Testis (tissue), 5 donors: Measurements from ENCODE around the gene MARVELD1.

DNA sequence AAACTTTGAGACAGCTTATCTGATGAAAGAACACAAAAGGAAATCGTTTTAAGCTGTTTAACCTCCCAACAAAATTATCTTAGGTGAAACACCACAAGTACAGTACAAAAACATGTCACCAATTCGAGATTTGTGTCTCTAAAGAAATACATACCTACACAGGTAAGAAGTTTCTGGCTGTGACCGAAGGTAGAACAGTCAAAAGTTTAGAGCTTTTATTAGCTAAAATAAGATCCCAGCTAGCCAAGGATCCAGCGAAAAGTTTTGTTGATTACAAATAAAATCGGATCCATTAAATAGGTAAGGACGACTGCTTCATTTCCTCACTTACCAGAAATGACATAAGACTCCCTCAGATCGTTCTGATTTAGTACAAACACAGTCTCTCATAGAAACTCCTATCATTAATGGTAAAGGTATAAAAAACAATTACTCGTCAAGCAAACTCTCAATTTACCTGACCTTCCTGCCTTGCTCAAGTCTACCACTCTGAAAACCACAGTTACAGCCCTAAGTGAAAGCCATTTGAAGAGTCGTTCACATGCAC lies 1.4 kb downstream of the TM9SF3 start:
- PRO-cap, 3 experiments = no peak in any of the 3 experiments
- RAMPAGE, long total RNA, 2 experiments = no peak in any of the 2 experiments
- RRBS = no CpG with 5 or more reads among the region's 9 CpGs

DNA sequence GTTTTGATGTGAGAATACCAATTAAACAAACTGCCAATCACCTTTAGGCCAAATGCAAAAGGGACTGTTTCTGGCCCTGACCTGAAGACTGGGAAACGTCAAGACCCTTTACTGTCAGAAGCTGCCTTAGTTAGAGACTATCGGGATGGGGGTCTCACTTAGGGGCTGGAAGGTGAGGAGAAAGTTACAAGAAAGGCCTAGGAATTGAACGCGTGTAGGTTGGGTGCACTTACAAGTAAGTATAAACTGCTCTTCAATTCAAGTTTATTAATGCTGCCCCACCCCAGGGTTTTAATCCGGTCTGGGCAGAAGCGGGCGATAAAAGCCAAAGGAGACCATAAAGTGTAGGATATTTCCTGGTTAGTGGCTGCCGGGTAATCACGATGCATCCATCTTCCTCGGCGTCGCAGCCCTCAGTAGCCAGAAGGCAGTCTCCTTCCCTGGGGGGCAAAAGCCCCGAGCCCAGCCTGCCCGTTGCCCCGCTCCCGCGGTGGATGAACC lies 840 bp downstream of the TM9SF3 start:
- PRO-cap, 3 experiments = no peak in any of the 3 experiments
- RAMPAGE, long total RNA, 2 experiments = no peak in any of the 2 experiments
- RRBS = 2% methylated on average over 4 of the region's 17 CpGs

GRCh38 chr10:96588707-96589144 lies 1.9 kb upstream of the TM9SF3 start:
- PRO-cap, 3 experiments = no peak in any of the 3 experiments
- RAMPAGE, long total RNA, 2 experiments = no peak in any of the 2 experiments
- RRBS = no CpG with 5 or more reads among the region's 2 CpGs

DNA sequence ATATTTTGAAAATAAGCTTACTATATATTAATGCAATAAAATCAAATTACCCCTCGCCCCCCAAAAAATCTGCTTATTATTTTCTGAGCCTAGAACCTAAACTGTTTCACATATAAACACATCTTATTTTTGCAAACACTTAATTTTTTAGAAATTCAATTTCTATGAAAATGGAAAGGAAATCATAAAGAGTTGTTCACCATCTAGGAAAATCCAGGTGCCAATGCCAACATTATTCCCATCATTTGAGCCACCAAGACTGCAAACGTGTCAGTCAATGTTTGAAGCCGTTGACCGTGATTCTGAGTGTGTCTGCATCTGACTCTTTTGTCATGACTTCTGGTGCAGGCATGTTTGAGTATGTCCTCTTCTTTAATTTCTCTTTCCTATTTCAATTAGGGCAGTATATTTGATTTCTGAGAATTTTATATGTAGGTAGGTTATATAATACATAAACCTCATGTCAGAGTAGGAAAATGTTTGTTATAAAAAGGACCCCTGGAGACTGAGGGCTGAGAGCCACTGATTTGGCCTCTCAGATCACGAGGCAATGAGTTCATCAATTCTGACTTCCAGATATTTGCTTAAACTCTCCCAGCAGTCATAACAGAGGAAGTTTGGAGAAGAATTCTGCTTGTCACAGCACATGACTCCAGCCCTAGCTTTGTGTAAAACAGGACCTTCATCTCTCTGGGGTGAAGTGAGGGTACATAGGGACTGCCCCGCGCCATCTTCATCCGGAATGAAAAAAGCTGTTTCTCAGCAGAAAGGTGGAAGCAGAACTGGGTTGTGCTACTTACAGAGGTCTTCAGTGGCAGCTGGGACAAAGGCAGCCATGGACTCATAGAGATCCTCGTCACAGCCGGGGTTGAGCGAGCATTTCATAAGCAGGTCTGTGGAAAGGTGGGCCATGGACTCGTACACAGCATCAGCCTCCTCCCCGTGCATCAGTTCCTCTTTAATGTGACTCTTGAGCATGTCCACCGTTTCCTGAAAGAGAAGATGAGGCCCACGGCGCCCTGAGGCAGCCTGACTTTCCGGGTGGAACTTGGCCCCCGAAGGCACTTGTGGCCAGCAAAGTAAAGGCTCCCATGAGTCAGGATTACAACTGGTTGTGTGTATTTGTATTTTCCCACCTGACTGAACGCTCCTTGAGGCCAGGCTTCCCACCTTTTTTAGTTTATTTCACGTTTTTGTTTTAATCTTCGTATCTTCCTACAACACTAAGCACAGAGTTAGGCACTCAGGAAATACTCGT lies 58.3 kb upstream of the TM9SF3 start:
- PRO-cap, 3 experiments = peak in 2 of 3 experiments; most common plus-strand start position 609 of the sequence (in 1)
- RAMPAGE, long total RNA, 2 experiments = no peak in any of the 2 experiments
- RRBS = 83% methylated on average over 2 of the region's 22 CpGs

GRCh38 chr10:96696358-96696791 lies 23.9 kb downstream of the PIK3AP1 start:
- PRO-cap, 3 experiments = no peak in any of the 3 experiments
- RAMPAGE, long total RNA, 2 experiments = no peak in any of the 2 experiments
- RRBS = no CpG with 5 or more reads among the region's 1 CpG

- PRO-cap, 3 experiments = no peak in any of the 3 experiments
- RAMPAGE, long total RNA, 2 experiments = no peak in any of the 2 experiments
- RRBS = no CpG with 5 or more reads among the region's 9 CpGs
Observed at GRCh38 chr10:96833698-96834098, 1.6 kb downstream of the LCOR start.

DNA sequence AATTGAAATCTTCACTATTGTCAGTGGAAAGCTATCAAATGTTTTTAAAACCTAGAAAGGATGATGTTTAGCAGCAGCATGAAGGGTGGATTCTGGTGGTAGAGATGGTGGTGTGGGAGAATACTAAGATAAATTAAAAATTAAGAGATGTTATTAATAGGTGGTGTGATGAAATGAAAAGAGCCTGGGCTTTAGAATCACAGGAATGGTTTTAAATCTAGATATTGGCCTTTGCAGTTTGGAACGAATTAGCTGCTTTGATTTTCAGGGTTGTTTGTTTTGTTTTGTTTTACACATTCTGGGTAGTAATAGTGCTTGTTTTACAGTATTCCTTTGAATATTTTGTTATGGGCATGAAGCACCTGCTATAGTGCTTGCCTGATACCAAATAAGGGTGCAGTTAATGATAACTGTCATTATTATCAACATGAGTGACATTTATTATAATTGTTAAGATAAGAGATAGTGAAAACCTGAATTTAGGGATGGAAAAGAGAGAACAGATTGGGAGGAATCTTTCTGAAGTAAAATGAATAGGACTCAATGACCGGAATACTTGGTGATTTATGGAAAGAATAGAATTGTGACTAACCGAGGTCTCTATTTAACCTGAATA lies 66.5 kb downstream of the LCOR start:
- PRO-cap, 3 experiments = no peak in any of the 3 experiments
- RAMPAGE, long total RNA, 2 experiments = no peak in any of the 2 experiments
- RRBS = no CpG with 5 or more reads among the region's 3 CpGs

- PRO-cap, 3 experiments = no peak in any of the 3 experiments
- RAMPAGE, long total RNA, 2 experiments = no peak in any of the 2 experiments
- RRBS = no CpG with 5 or more reads among the region's 15 CpGs
Observed at GRCh38 chr10:96983796-96984711, 152.0 kb downstream of the LCOR start.

DNA sequence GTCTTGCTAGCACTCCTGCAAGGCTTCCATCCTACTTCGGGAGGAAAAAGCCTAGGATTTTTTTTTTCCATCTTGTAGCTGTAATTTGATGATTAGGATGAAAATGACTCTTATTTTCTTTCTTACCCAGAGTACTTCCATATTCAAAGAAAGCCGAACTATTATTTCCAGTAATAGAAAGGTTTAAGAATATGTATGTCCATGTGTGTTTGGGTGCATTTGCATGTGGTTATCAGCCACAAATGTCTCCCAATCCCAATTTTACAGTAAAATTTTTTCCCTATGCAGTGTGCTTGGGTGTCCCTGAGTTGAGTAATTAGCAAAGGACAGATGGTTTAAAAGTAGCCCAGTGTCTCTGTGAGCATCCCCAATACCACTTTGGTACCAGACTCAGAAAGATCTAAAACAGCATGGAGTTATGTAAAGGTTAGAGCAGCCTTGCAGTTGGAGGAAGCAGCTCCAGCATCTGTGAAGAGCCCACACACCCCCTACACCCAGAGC lies 153.9 kb downstream of the LCOR start:
- PRO-cap, 3 experiments = no peak in any of the 3 experiments
- RAMPAGE, long total RNA, 2 experiments = no peak in any of the 2 experiments
- RRBS = no CpG with 5 or more reads among the region's 2 CpGs

GRCh38 chr10:97000550-97001011 lies 168.5 kb downstream of the LCOR start:
- PRO-cap, 3 experiments = no peak in any of the 3 experiments
- RAMPAGE, long total RNA, 2 experiments = no peak in any of the 2 experiments
- RRBS = no CpG with 5 or more reads among the region's 13 CpGs

- PRO-cap, 3 experiments = peak in 1 of 3 experiments; most common minus-strand start chr10:97321985 (in 1)
- RAMPAGE, long total RNA, 2 experiments = no peak in any of the 2 experiments
- RRBS = no CpG with 5 or more reads among the region's 4 CpGs
Observed at GRCh38 chr10:97321798-97322463, 2.9 kb downstream of the FRAT1 start.

GRCh38 chr10:97422905-97423627 lies 2.9 kb upstream of the PGAM1 start:
- PRO-cap, 3 experiments = peak in 3 of 3 experiments; most common plus-strand start chr10:97423278 (in 2)
- RAMPAGE, long total RNA, 2 experiments = no peak in any of the 2 experiments
- RRBS = no CpG with 5 or more reads among the region's 8 CpGs

- PRO-cap, 3 experiments = no peak in any of the 3 experiments
- RAMPAGE, long total RNA, 2 experiments = no peak in any of the 2 experiments
- RRBS = no CpG with 5 or more reads among the region's 2 CpGs
Observed at GRCh38 chr10:97427311-97427477, 1.2 kb downstream of the PGAM1 start.

DNA sequence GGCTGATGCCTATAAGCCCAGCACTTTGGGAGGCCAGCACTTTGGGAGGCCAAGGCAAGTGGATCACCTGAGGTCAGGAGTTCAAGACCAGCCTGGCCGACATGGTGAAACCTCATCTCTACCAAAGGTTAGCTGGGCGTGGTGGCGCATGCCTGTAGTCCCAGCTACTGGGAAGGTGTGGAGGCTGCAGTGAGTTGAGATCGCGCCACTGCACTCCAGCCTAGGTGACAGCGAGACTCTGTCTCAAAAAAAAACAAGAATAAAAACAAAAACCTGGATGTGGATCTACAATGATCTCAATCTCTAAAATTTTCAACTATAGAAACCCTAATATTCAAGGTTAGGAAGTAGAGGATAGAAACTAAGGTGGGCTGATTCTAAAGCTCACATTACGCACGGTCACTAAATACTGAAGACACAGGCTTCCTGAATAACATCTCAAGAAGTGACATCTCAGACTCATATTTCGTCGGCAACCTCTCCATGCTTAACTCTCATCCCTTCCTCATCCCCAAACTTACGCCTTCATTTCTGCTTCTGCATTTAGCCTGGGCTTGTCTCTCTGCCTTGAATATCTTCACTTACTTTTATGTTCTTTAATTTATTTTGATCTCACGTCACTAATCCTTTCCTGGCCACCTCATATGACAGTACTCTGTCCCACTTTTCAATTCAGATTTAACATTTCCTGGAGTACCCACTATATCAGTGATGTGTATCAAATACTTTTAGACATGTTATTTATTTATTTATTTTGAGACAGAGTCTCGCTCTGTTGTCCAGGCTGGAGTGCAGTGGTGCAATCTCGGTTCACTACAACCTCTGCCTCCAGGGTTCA lies 9.2 kb downstream of the PGAM1 start:
- PRO-cap, 3 experiments = no peak in any of the 3 experiments
- RAMPAGE, long total RNA, 2 experiments = no peak in any of the 2 experiments
- RRBS = no CpG with 5 or more reads among the region's 14 CpGs

DNA sequence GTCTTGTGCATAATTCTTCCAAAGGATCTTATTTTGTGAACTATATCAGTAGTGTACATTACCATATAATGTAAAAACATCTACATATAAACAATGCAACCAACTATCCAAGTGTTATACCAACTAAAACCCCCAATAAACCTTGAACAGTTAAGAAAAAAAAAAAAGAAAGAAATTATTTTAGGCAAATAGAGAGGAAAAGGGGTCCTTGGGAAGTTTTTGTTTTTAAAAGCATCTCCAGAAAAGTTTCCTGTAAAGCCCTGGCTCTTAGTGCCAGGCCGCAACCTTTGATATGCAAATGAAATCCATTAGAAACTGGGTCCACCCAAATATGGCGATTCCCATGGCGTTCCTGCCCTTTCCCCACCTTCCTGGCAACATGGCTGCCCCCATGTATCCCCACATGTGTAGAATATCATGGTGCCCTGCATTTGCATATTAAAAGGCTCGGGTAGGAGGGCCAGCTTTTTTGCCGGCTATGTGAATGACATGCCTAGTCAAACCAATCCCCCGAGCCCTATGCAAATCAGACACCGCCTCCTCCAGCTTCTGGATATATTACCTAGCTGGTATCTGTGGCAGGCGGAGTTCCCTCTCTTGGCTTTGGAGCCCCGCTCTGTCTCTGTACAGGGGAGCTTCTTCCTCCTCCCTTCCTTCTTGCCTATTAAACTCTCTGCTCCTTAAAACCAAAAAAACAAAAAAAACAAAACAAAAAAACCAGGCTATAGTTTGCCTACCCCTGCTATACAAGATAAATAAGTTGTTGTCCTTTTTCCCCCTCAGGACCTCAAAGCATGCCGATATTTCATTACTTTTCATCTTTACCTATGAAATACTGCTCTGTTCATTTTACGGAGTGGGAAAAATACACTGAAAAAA lies 18.3 kb downstream of the MMS19 start:
- PRO-cap, 3 experiments = no peak in any of the 3 experiments
- RAMPAGE, long total RNA, 2 experiments = no peak in any of the 2 experiments
- RRBS = no CpG with 5 or more reads among the region's 11 CpGs

GRCh38 chr10:97494260-97494524 lies 4.0 kb downstream of the MMS19 start:
- PRO-cap, 3 experiments = peak in 3 of 3 experiments; most common plus-strand start chr10:97494398 (in 3)
- RAMPAGE, long total RNA, 2 experiments = no peak in any of the 2 experiments
- RRBS = no CpG with 5 or more reads among the region's 1 CpG

DNA sequence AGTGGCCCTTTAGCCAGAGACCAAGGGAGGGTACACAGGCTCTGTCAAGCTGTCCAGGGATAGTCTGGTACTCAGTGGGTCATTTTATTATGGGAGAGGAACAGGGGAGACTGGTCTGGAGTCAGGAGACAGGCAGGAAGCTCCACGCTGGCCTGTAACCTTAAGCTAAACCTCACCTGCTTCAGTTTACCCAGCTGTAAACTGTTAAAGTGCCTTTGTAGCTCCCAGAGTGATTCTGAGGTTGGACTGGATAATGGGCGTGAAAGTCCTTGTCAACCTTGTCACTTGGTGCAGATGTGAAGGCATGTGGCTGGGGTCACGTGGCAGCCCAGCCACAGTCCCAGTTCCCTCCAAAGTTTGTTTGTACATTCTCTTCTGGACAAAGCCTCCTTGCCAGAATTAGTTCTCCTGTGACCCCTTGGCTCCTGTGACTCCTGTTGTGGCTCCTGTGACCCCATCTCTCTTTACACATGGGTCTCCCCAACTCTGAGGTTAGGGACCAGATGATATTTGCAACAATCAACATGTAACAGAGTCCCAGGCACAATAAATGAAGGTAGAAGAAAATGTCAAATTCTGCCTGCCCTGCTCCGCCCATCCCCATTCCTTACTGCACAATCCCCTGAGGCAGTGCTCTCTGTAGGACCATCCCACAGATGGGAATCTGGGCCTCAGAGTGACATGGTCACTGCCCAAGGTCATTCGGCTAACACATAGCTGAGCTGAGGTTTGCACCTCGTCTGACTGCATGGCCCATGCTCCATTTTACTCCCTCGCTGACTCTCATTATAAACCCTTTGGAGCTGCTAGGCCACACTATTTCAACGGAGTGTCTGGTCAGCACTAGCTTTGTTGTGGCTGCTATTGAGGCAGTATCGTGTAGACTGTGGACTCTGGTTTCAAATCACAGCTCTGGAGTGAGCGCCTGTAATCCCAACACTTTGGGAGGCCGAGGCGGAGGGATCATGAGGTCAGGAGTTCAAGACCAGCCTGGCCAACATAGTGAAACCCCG lies 1.1 kb downstream of the HOGA1 start:
- PRO-cap, 3 experiments = no peak in any of the 3 experiments
- RAMPAGE, long total RNA, 2 experiments = no peak in any of the 2 experiments
- RRBS = no CpG with 5 or more reads among the region's 13 CpGs

- PRO-cap, 3 experiments = peak in 2 of 3 experiments; most common plus-strand start chr10:97596935 (in 2); most common minus-strand start chr10:97596685 (in 1)
- RAMPAGE, long total RNA, 2 experiments = no peak in any of the 2 experiments
- RRBS = no CpG with 5 or more reads among the region's 10 CpGs
Observed at GRCh38 chr10:97596050-97597215, 6.9 kb downstream of the C10orf62 start.

DNA sequence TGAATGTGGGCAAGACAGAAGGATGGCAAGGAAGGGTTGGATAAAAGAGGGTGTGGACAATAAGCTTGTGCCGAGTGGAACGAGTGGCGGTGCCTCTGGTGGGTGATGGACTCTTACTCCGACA lies 570 bp upstream of the MARVELD1 start:
- PRO-cap, 3 experiments = no peak in any of the 3 experiments
- RAMPAGE, long total RNA, 2 experiments = no peak in any of the 2 experiments
- RRBS = no CpG with 5 or more reads among the region's 4 CpGs

DNA sequence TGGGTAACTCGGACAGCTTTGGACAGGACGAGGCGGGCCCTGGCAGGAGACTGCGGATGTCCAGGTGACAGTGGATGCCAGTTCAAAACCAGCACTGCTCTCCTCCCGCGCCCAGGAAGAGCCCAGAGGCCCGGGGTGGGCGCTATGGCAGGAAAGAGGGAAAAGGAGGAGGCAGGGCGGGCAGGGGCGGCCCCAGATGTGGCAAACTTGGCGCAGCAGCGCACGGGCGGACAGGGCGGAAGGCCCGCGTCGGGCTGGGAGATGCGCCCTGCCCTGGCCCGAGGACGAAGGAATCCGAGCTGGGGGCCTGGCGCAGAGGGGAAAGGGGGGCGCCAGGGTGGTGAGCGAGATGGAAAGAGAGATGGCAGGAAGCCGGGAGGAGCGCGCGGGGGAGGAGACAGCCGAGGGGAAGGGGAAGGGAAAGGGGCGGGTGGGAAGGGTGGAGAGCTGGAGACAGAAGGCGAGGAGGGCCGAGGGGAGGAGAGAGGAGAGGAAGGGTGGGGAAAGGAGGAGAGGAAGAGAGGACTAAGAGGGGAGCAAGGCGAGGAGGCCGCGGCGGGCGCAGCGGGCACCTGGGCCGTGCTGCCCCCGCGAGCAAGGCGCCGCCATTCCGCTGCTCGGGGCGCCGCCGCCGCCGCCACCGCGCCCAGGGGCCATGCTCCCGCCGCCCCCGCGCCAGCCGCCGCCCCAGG lies at the start of gene MARVELD1:
TSS of gene MARVELD1 (plus strand) at position 509 of the 692 bp plus-strand sequence.
- PRO-cap, 3 experiments = peak in 3 of 3 experiments; most common plus-strand start position 484 of the sequence (in 2); most common minus-strand start position 385 of the sequence (in 3)
- RAMPAGE, long total RNA, 2 experiments = start-site peak on the plus strand in 1 of 2 experiments, centred at position 266 of the sequence, 31 reads per replicate
- RRBS = no CpG with 5 or more reads among the region's 59 CpGs